Skeletal muscle tissue (tissue), 7 donors: ENCODE results near the gene FMNL1.

GRCh38 chr17:44842432-44843207 lies 5.1 kb upstream of the HIGD1B start:
- PRO-cap, 3 experiments = no peak in any of the 3 experiments
- RAMPAGE, long total RNA = no peak
- RRBS, 2 experiments = no CpG with 5 or more reads among the region's 7 CpGs

GRCh38 chr17:44911094-44911846 lies 4.0 kb downstream of the GFAP start:
- PRO-cap, 3 experiments = no peak in any of the 3 experiments
- RAMPAGE, long total RNA = no peak
- RRBS, 2 experiments = 5 to 12% methylated on average over 7 of the region's 51 CpGs

- PRO-cap, 3 experiments = no peak in any of the 3 experiments
- RAMPAGE, long total RNA = no peak
- RRBS, 2 experiments = no CpG with 5 or more reads among the region's 4 CpGs
Measured at GRCh38 chr17:44965867-44966195, 2.3 kb downstream of the C1QL1 start.

DNA sequence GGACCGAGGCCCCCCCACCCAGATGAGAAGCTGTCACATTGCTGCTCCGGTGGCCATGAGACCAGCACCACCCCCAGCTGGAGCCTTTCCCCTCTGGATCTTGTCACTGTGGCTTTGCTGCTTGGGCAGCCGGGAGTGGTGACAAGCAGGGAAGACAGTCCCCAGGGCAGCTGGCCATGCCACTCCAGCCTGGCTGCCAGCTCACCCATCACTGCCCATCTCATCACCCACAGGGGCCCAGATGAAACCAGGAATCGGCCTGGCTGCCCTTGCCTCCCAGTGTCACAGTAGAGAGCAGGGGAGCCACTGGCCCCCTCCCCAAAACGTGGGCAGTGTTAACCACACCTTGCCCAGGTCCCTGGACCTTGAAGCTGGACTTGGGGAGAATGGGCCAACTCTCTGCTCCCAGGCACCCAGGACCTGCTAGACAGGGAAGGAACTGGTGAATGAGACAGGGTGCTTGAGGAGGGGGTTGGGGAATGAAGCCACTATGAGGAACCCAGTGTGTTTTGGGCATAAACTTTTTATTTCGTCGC lies 12.5 kb upstream of the C1QL1 start:
- PRO-cap, 3 experiments = peak in 1 of 3 experiments; most common minus-strand start position 95 of the sequence (in 1)
- RAMPAGE, long total RNA = no peak
- RRBS, 2 experiments = 13 to 17% methylated on average over 2 of the region's 7 CpGs

DNA sequence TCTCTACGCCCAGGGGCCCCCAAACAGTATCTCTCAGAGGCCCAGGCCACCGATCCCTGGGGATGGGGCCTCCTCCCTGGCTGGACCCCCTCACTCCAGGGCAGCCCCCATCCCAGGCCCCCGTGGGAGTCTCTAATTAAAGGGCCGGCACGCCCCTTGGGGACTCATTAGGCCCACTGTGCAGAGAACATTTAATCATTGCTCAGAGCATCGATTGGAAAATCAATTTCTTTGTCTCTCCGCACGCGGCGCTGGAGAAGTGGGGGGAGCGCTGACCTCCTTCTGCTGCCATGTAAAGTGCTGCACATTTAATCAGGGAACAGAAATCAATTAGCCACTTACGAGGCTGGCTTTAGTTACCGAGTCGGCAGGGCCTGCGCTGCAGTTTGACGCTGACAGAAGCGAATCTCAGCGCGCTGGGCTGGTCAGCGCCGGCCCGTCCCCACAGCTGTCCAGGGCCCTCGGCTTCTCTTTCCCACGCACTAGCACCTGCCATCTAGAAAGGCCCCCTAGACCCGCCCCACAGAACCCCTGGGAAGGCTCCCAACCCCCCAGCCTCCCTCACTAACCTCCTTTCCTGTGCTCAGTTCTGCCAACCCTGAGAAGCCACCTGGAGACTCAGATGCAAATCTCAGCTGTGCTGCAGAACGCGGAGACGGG lies 20.2 kb upstream of the C1QL1 start:
- PRO-cap, 3 experiments = no peak in any of the 3 experiments
- RAMPAGE, long total RNA = no peak
- RRBS, 2 experiments = no CpG with 5 or more reads among the region's 28 CpGs

GRCh38 chr17:45018457-45018781 lies 33.0 kb downstream of the DCAKD start:
- PRO-cap, 3 experiments = no peak in any of the 3 experiments
- RAMPAGE, long total RNA = no peak
- RRBS, 2 experiments = no CpG with 5 or more reads among the region's 2 CpGs

DNA sequence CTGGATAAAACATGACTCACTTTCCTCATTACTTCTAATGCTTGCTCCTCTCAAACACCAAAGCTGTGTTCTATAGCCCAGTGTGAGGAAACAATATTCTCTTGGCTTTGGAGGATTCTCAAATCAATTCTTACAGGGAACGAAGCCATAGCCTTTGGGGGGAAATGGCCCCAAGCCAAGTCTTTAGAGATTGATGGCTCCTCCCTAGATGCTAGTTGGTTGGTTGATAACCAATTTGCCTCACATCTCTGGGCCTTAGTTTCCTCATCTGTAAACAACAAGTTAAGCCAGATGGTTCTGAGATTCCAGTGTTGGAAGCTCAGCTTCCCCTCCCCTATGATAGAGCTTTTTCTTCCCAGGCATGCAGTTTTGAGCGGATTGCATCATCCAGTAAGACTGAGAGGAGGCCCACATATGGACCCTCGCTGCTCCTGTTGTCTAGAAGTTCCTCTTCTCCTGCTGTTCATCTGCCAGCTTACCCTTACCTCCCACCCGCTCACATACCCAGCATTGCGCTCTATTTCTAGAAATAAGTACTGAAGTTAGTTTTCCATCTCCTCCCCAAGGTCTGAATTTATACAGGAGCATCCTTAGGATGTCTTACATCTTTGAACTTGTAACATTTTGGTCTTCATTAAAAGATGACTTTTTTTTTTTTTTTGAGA lies 12.6 kb downstream of the NMT1 start:
- PRO-cap, 3 experiments = no peak in any of the 3 experiments
- RAMPAGE, long total RNA = no peak
- RRBS, 2 experiments = no CpG with 5 or more reads among the region's 5 CpGs

- PRO-cap, 3 experiments = peak in 2 of 3 experiments; most common plus-strand start chr17:45092329 (in 1); most common minus-strand start chr17:45092139 (in 1)
- RAMPAGE, long total RNA = no peak
- RRBS, 2 experiments = no CpG with 5 or more reads among the region's 8 CpGs
Measured at GRCh38 chr17:45092061-45092601, 31.0 kb downstream of the NMT1 start.

- PRO-cap, 3 experiments = no peak in any of the 3 experiments
- RAMPAGE, long total RNA = no peak
- RRBS, 2 experiments = no CpG with 5 or more reads among the region's 6 CpGs
Measured at GRCh38 chr17:45111257-45111762, 21.0 kb downstream of the PLCD3 start.

DNA sequence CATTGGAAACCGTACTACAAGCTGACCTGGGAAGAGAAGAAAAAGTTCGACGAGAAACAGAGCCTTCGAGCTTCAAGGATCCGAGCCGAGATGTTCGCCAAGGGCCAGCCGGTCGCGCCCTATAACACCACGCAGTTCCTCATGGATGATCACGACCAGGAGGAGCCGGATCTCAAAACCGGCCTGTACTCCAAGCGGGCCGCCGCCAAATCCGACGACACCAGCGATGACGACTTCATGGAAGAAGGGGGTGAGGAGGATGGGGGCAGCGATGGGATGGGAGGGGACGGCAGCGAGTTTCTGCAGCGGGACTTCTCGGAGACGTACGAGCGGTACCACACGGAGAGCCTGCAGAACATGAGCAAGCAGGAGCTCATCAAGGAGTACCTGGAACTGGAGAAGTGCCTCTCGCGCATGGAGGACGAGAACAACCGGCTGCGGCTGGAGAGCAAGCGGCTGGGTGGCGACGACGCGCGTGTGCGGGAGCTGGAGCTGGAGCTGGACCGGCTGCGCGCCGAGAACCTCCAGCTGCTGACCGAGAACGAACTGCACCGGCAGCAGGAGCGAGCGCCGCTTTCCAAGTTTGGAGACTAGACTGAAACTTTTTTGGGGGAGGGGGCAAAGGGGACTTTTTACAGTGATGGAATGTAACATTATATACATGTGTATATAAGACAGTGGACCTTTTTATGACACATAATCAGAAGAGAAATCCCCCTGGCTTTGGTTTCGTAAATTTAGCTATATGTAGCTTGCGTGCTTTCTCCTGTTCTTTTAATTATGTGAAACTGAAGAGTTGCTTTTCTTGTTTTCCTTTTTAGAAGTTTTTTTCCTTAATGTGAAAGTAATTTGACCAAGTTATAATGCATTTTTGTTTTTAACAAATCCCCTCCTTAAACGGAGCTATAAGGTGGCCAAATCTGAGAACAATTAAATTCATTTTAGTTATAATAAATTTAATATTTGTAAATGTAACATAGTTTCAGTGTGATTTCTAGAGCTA lies 1.7 kb downstream of the HEXIM1 start:
- PRO-cap, 3 experiments = peak in 3 of 3 experiments; most common plus-strand start position 305 of the sequence (in 1); most common minus-strand start position 213 of the sequence (in 2)
- RAMPAGE, long total RNA = no peak
- RRBS, 2 experiments = 2 to 3% methylated on average over 21 of the region's 55 CpGs

DNA sequence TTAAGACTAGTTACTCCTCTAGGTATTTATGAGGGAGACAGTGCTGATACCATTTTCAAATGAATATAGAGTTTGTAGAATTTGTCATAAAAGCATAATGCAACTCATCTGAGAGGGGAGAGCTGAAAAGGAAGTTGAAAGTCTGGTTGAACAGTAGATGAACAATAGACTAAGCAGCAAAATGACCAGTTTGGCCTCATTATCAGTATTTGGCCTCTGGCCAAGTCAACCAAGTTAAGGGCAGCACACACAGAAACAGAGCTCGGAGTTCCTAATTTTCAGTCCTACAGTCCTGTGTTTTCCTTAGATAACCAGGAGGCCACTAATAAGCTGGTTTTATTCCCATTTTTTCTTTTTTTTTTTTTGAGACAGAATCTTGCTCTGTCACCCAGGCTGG lies 3.3 kb upstream of the HEXIM2 start:
- PRO-cap, 3 experiments = no peak in any of the 3 experiments
- RAMPAGE, long total RNA = no peak
- RRBS, 2 experiments = no CpG with 5 or more reads among the region's 1 CpG

- PRO-cap, 3 experiments = peak in 2 of 3 experiments; most common plus-strand start chr17:45172122 (in 1); most common minus-strand start chr17:45172016 (in 1)
- RAMPAGE, long total RNA = no peak
- RRBS, 2 experiments = 16 to 17% methylated on average over 3 of the region's 15 CpGs
Measured at GRCh38 chr17:45171831-45172517, 10.3 kb downstream of the HEXIM2 start.

- PRO-cap, 3 experiments = peak in 3 of 3 experiments; most common plus-strand start chr17:45221906 (in 2); most common minus-strand start chr17:45221770 (in 1)
- RAMPAGE, long total RNA = no peak
- RRBS, 2 experiments = 2 to 4% methylated on average over 63 to 69 of the region's 96 CpGs
Measured at GRCh38 chr17:45221096-45222006, at the start of gene FMNL1. Gene FMNL1, plus strand, starts transcription at chr17:45221885.

DNA sequence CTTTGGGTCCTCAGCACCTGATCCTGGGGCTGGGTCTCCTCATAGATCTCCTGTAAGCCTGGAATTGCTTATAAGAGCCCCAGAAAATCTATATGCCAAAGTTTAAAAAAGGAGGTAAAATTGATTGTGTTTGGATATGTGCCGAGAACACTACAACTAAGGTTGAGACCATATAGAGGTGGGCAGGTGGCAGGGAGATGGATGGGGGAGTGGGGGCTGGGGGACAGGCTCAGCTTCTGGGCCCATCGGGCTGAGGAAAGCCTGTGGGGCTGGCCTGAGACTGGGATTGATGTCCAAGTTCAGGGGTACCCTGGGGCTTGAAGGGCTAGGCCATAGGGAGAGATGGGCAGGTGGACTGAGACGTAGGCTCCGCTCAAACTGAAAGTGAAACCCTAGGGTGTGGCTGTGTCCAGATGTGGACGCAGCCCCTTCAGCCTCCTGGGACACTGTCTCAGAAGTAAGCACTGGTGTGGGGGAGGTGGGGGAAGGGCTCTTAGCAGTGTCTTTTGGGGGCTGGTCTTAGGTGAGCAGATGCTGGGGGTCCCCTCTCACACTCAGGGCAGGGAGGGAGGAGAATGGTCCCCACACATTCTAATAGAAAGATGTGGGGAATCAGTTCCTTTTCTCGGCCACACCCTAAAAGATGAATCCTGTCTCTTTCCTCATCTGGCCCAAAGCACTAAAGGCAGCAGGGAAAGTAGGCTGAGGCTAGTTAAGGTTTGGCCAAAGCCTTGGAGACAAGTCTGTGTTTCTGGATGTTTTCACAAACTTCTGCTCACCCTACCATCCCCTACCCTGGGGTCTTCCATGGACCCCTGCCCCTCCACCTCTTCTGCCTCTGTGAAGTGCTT lies 5.4 kb downstream of the FMNL1 start:
- PRO-cap, 3 experiments = no peak in any of the 3 experiments
- RAMPAGE, long total RNA = no peak
- RRBS, 2 experiments = no CpG with 5 or more reads among the region's 6 CpGs

- PRO-cap, 3 experiments = no peak in any of the 3 experiments
- RAMPAGE, long total RNA = no peak
- RRBS, 2 experiments = no CpG with 5 or more reads among the region's 13 CpGs
Measured at GRCh38 chr17:45254828-45255313, 7.0 kb downstream of the SPATA32 start.

DNA sequence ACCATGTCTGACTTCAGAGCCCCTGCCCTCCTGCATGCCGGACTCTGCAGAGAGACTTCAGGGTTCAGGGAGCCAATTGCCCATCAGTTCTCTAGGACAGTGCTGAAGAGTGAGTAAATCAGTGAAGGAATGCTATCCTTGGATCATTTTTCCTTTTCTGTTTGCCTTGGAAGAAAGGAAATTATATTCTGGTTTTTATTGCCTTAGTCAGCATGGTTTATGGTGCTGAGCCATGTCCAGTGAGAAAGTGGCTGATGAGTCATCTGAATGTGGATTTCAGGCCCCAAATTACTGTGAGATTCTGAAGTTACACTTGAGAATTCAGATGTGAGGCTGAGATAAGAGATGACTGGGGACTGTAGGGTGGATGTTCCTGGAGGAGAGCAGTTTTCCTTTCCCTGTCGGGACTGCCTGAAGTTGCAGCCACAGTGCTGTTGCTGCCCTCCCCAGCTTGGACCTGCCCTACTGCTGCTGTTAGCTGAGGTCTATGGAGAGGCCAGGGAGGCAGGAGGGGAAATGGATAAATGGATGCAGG lies 4.1 kb upstream of the MAP3K14 start:
- PRO-cap, 3 experiments = no peak in any of the 3 experiments
- RAMPAGE, long total RNA = no peak
- RRBS, 2 experiments = no CpG with 5 or more reads among the region's 2 CpGs

- PRO-cap, 3 experiments = no peak in any of the 3 experiments
- RAMPAGE, long total RNA = no peak
- RRBS, 2 experiments = no CpG with 5 or more reads among the region's 22 CpGs
Measured at GRCh38 chr17:45430377-45430804, 2.3 kb downstream of the ARHGAP27 start.

DNA sequence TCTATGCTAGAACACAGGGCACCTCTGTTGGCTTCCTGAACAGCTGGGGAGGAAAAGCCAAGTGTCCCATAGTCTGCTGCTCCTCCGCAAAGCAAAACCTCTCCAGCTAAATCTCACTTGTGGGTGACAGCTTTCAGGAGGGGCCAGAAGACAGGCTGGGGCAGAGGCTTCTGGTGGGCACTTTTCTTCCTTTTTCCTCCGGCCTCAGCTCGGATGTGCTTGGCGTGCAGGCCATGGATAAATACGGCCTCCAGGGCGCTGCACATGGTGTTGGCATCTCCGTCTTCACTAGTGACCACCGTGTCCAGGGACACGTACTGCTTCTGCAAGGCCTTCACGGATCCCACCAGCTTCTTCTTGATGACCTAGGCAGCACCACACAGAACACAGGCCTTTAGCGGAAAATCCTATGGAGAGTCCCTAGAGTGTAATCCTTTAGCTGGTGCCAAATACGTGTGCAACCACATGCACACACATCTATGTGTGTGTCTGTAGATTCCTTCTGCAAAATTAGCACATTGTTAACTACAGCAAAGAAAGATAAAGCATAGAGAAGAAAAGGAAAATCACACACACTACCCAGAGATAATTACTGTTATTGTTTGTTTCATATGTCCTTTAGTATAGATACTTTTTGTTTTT lies 12.6 kb downstream of the PLEKHM1 start:
- PRO-cap, 3 experiments = no peak in any of the 3 experiments
- RAMPAGE, long total RNA = no peak
- RRBS, 2 experiments = no CpG with 5 or more reads among the region's 12 CpGs

- PRO-cap, 3 experiments = no peak in any of the 3 experiments
- RAMPAGE, long total RNA = no peak
- RRBS, 2 experiments = no CpG with 5 or more reads among the region's 7 CpGs
Measured at GRCh38 chr17:45494469-45494999, 4.0 kb upstream of the PLEKHM1 start.

- PRO-cap, 3 experiments = no peak in any of the 3 experiments
- RAMPAGE, long total RNA = no peak
- RRBS, 2 experiments = no CpG with 5 or more reads among the region's 3 CpGs
Measured at GRCh38 chr17:46034972-46035534, 36.0 kb downstream of the STH start.